Epithelial cell of proximal tubule (primary cell): Measurements from ENCODE around the genes ETV5 and TBCCD1.

GRCh38 chr3:185938400-185938593 is 483 bp upstream of the TRA2B start:
- RAMPAGE, long total RNA, result no peak
- RRBS, result no CpG with 5 or more reads among the region's 10 CpGs

GRCh38 chr3:186046784-186047646 is 61.9 kb downstream of the ETV5 start:
- RAMPAGE, long total RNA, result no peak
- RRBS, result no CpG with 5 or more reads among the region's 7 CpGs

GRCh38 chr3:186095477-186095676 is 13.5 kb downstream of the ETV5 start:
- RAMPAGE, long total RNA, result no peak
- RRBS, result no CpG with 5 or more reads among the region's 1 CpG

- RAMPAGE, long total RNA, result no peak
- RRBS, result 2% methylated on average over 30 of the region's 100 CpGs
Measured at GRCh38 chr3:186108257-186109330, at the start of gene ETV5. TSS of gene ETV5 (minus strand) at chr3:186109089.

- RAMPAGE, long total RNA, result no peak
- RRBS, result no CpG with 5 or more reads among the region's 4 CpGs
Measured at GRCh38 chr3:186236550-186236985, 125.5 kb downstream of the DGKG start.

DNA sequence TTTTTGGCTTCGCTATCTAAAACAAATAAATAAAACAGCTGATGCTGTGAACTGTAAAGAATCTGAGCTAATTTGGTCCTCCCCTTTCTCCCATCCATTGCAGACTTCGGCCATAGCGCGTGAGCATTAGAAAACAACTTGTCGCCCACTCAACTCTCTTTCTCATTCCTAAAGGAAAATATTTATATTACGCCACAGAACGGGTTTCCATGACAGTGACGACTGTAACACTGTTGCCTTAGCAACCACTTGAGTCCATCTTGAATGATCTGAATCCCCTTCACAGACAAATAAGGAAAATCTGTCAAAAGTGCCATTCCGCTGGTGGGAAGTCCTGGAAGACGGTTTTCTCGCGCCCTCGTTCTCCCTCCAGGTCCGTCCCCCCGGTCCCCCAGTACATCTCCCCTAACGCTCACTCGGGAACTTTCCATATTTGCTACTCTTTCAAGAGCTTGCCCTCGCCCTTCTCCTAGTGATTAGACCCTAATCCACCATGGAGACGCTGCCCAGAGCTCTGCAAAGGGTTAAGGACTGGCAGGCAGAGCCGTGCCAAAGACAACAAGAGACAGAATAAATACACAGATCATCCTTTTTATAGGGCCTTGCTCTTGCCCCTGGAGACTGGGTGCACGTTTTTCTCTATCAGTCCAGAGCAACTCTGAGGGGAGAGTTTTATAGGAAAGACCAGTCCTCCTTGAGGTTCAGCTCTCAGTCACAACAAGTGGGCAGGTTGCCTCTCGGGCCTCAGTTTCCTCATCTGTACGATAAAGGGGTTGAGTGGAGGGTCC is 50.5 kb downstream of the CRYGS start:
- RAMPAGE, long total RNA, result no peak
- RRBS, result no CpG with 5 or more reads among the region's 23 CpGs

DNA sequence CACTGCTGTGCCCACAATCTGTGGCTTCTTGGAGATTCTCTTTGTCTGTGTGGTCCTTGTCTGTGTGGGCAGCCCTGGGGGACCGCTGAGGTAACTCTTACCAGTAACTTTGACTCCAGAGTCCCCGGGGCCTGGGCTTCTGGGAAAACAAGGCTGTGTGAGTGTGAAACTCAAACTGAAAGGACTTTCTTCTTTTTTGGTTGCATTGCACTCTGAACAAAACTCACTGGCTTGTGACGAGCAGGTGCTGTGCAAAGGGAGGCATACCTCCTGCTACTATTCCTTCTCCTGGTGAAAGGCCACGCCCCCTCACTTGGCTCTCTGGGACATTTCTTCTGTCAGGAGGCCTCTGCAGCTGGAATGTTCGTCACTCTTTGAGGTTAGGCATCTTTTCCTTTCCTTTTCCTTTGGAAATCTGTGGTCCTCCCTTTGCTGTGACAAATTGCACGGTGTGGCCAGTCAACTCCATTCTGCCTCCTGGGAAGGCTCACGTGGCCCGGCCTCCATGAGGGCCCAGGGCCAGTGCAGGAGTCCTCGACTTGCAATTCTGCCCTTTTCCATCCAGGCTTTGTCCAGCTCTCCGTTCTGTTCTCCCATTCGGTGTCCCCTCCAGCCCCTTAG is 22.6 kb downstream of the CRYGS start:
- RAMPAGE, long total RNA, result no peak
- RRBS, result no CpG with 5 or more reads among the region's 11 CpGs

- RAMPAGE, long total RNA, result start-site peak on the minus strand at chr3:186567293-186567354, 87 and 52 reads in 2 replicates
- RRBS, result 1% methylated on average over 21 of the region's 77 CpGs
Measured at GRCh38 chr3:186566554-186567689, at the start of gene TBCCD1. TSS of gene TBCCD1 (minus strand) at chr3:186567339.

GRCh38 chr3:186593817-186594323 is 19.0 kb upstream of the AHSG start:
- RAMPAGE, long total RNA, result no peak
- RRBS, result no CpG with 5 or more reads among the region's 4 CpGs

- RAMPAGE, long total RNA, result no peak
- RRBS, result no CpG with 5 or more reads among the region's 4 CpGs
Measured at GRCh38 chr3:186600424-186600755, 12.5 kb upstream of the AHSG start.

- RAMPAGE, long total RNA, result no peak
- RRBS, result no CpG with 5 or more reads among the region's 2 CpGs
Measured at GRCh38 chr3:186717703-186718007, 496 bp downstream of the KNG1 start.

DNA sequence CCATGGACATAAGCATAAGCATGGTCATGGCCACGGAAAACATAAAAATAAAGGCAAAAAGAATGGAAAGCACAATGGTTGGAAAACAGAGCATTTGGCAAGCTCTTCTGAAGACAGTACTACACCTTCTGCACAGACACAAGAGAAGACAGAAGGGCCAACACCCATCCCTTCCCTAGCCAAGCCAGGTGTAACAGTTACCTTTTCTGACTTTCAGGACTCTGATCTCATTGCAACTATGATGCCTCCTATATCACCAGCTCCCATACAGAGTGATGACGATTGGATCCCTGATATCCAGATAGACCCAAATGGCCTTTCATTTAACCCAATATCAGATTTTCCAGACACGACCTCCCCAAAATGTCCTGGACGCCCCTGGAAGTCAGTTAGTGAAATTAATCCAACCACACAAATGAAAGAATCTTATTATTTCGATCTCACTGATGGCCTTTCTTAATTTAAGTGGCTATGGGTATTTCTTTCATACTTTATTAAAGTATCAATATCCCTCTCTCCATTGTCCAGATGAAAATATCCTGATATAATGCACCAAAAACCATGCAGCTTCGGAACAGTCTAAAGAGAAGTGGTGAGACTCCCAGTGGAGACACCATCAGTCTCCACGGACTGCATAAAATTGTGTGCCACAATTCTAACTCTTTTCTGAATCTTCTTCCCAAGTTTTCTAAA is 24.9 kb downstream of the KNG1 start:
- RAMPAGE, long total RNA, result no peak
- RRBS, result no CpG with 5 or more reads among the region's 7 CpGs

- RAMPAGE, long total RNA, result no peak
- RRBS, result no CpG with 5 or more reads among the region's 2 CpGs
Measured at GRCh38 chr3:186808797-186809158, 2.5 kb upstream of the RFC4 start.

- RAMPAGE, long total RNA, result no peak
- RRBS, result no CpG with 5 or more reads among the region's 7 CpGs
Measured at GRCh38 chr3:186942137-186942742, 11.9 kb downstream of the ST6GAL1 start.

- RAMPAGE, long total RNA, result no peak
- RRBS, result no CpG with 5 or more reads among the region's 9 CpGs
Measured at GRCh38 chr3:186948981-186949803, 18.9 kb downstream of the ST6GAL1 start.

- RAMPAGE, long total RNA, result no peak
- RRBS, result no CpG with 5 or more reads among the region's 1 CpG
Measured at GRCh38 chr3:186957638-186958271, 27.4 kb downstream of the ST6GAL1 start.

- RAMPAGE, long total RNA, result no peak
- RRBS, result no CpG with 5 or more reads among the region's 7 CpGs
Measured at GRCh38 chr3:186960353-186960984, 30.1 kb downstream of the ST6GAL1 start.

DNA sequence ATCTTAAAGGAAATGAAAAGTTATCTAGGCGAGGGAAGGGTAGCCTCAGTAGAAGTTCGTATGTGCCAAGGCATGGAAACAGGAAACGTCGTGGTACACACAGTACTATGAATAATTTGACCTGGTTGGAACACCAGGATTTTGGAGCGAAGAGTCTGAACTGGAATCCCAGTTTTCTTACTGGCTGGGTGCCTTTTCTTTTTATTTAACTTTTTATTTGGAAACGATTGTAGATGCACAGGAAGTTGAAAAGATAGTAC is 39.4 kb downstream of the ST6GAL1 start:
- RAMPAGE, long total RNA, result no peak
- RRBS, result no CpG with 5 or more reads among the region's 6 CpGs

DNA sequence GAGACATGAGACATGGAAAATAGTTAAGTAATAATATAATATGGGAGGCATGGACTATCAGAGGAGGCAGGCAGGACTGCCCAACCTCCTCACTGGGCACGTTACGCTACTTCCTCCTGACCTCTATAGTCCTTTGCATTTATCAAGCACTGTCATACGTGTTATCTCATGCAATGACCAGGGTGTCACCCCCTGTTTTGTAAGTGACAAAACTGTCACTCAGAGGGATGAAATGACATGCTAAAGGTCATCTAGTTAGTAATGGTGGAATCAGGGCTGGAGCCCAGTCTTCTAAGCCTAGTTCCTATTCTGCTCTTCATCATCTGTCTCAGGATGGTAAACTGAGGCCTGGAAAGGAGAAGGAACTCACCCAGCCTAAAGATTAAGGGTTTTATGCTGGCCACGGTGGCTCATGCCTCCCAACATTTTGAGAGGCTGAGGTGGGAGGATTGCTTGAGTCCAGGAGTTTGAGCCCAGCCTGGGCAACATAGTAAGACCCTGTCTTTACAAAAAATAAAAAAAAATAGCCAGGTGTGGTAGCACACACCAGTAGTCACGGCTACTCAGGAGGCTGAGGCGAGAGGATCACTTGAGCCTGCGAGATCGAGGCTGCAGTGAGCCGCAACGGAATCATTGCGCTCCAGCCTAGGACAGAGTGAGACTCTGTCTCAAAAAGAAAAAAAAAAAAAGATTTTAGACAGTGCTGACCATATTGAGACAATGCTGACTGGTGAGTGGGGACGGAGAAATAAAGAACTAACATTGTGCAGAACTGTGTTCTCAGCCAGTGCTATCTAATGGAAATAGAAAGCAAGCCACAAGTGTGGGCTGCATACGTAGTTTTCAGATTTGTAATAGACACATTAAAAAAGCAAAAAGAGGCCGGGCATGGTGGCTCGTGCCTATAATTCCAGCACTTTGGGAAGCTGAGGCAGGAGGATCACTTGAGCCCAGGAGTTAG is 67.0 kb downstream of the ST6GAL1 start:
- RAMPAGE, long total RNA, result no peak
- RRBS, result no CpG with 5 or more reads among the region's 15 CpGs

GRCh38 chr3:187012570-187013211 is 82.4 kb downstream of the ST6GAL1 start:
- RAMPAGE, long total RNA, result no peak
- RRBS, result no CpG with 5 or more reads among the region's 9 CpGs